ENCODE measurements around a stretch of chr16.

DNA sequence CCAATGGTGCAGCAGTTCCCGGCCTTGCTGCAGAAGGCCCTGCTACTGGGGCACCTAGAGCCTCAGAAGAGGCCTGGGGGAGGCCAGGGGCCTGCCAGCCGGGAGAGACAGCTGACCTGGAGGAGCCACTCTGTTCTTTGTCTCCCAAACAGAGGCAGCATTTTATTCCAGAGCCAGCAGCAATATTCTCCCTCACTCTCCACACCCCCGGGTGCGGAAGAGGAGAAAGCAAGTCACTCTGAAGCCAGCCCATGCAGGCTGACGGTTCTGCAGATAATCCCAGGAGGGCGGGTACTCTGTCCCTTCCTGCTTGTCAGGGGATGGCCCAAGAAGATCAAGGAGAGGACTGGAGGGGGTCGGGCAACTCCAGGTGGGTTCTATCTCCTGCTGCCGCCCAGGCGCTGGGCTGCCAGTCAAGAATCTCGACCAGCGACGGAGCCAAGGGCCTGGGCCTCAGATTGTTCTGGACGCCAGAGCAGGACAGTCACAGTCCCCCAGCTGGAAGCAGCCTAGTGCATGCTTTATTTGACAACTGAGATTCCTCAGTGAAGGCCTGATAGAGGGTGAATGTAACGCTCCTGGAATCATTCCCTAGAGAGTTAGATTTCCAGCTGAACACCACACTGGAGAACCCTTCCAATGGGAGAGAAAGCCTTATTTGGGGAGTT lies 1.0 kb upstream of the KIFC3 start:
- PRO-cap: no peak

DNA sequence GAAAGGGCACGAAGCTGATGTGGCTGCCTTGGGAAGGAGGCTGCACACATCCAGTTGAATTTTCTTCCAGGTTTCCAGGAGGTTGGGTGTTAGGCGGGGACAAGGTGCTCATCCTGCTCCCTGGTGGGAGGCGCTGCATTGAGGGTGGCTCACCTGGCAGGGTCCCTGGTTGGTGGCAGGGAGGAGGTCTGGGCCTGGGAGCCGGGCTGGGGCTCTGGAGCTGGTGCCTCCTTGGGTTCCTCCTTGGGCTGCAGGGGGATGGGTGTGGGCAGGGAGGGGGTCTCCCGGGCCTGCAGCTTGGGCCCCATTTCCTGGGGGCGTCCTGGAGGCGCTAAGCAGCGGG lies 11.2 kb downstream of the CNGB1 start:
- PRO-cap: no peak

GRCh38 chr16:58114627-58115375 lies 14.4 kb downstream of the CFAP20 start:
- PRO-cap: no peak

GRCh38 chr16:58197548-58197947 lies 358 bp downstream of the CSNK2A2 start:
- PRO-cap: no peak

DNA sequence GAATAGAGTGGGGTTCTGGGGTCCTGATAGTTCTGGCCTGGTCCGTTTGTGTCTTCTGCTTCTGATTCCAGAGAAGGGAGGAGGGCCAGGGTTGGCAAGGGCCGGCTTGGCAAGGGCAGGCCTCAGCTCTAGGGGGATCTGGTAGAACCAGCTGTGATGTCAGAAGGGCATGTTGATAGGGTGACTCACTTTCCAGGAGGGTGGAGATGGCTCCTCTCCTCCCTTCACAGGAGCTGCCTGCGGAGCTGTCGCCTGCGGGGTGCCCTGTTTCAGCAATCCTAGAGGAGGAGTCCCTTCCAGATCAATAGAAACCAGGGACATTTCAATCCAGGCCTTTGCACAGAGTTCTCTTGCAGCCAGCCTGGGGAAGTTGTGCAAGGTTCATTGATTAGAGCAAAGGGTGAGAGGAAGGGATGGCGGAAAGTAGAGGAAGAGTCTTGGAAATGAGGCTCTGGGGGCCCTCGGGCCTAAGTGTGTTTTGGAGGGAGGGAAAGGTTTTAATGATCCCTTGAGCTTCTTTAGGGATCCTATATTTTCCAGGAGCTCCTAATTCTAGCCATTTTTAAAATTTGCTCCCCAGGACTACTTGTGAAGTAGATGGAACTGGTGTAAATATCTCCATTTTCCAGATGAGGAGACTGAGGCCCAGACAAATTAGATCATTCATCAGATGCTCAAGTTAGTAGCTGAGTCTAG lies 24.7 kb upstream of the CSNK2A2 start:
- PRO-cap: bidirectional peak, plus-strand start at position 396 of the sequence, minus-strand start at position 140 of the sequence

- PRO-cap: no peak
Measured at GRCh38 chr16:58331477-58331883, 36.7 kb upstream of the PRSS54 start.

GRCh38 chr16:58471274-58471794 lies 28.6 kb upstream of the NDRG4 start:
- PRO-cap: no peak

- PRO-cap: no peak
Measured at GRCh38 chr16:58756308-58756802, 22.2 kb upstream of the GOT2 start.

GRCh38 chr16:58881686-58882104 lies 147.6 kb upstream of the GOT2 start:
- PRO-cap: no peak

- PRO-cap: bidirectional peak, plus-strand start at chr16:59211230, minus-strand start at chr16:59210972
Measured at GRCh38 chr16:59210776-59211439, 476.8 kb upstream of the GOT2 start.

DNA sequence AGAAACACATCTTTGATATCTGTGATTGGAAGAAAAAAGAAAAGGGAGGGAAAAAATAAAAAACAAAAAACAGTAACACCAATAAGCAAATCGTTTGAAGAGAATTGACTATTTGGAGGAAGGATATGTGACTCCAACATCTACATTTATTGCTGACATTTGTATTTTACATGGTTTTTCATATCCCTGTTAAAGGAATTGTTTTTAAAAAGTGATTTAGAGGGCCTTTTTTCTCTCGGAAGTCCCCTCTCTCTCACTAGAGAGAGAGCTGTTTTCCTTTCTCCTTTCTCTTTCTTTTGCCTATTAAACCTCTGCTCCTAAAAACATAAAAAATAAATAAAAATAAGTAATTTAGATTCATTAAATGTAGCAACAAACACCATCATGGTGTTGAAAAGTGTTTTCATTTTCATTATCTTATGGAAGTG lies 1469.7 kb upstream of the GOT2 start:
- PRO-cap: no peak

- PRO-cap: no peak
Measured at GRCh38 chr16:61801688-61802126, 234.5 kb downstream of the CDH8 start.

DNA sequence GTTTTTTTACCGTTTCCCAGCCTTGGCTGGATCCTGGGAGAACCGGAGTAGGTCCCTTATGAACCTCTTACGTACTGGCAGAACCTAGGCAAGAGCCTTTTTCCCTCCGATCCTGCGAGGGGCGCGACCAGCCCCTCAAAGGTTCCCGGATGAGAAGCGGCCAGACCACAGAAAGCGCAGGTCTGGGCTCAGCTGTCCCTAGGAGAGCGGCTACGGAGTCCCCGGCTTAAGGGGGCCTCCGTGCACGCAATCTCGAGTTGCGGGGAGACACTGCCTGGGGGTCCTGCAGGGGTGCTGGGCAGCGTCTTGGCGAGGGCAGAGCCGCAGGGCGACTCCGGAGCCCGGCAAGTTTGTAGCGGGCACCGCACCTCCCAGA lies 1.1 kb downstream of the CDH8 start:
- PRO-cap: no peak

DNA sequence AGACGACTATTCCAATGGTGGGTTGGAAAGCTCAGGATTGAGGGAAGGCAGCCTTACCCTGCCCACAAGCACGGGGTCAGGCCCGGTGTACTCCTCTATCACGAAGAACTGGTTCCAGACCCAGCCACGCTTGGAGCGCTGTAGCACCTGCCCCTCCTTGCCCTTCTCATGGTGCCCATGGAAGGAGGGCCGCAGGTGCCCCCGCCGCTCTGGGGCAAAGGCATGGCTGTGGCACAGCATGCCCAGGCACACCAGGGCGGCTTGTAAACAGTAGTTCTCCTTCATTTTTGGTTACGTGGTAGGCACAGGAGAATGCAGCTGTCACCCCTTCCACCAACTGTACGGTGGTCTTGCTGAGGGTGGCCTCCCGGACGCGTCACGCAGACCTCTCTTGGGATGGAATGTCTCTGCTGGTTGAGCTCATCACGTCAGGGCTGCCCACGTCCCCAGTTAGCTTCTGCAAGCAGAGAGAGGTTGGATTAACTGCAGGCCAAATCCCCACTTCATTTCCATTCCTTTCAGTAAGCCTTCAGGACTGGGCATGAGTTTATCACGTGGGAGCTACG lies 117.2 kb downstream of the CDH11 start:
- PRO-cap: no peak

GRCh38 chr16:65068906-65069349 lies 52.9 kb downstream of the CDH11 start:
- PRO-cap: no peak

- PRO-cap: no peak
Measured at GRCh38 chr16:65118252-65118470, 3.7 kb downstream of the CDH11 start.

- PRO-cap: no peak
Measured at GRCh38 chr16:65119797-65120473, 1.9 kb downstream of the CDH11 start.

DNA sequence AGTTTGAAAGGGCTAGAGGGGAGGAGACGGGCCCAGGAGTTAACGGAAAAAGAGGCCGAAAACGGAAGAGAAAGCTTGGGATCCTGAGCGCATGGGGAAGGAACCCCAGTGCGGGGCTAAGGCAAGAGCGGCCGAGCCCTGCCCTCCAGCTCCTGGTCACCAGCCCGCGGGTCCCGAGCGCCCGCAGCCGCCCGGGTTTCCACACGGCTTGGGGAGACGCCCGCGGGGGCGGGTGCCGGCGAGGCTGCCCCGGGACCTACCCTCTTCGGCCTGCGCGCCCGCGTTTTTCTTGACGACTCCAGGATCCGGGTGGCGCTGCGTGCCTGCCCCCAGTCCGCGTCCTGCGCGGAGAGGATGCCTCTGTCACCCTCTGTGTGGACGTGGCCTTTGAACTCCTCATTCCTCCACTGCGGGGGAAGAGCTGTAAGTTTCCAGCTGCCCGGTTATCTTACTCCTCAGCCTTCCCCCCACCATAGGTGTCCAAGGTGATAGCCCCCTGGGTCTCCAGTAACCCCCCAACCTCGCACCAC lies 1.6 kb upstream of the CDH11 start:
- PRO-cap: no peak

DNA sequence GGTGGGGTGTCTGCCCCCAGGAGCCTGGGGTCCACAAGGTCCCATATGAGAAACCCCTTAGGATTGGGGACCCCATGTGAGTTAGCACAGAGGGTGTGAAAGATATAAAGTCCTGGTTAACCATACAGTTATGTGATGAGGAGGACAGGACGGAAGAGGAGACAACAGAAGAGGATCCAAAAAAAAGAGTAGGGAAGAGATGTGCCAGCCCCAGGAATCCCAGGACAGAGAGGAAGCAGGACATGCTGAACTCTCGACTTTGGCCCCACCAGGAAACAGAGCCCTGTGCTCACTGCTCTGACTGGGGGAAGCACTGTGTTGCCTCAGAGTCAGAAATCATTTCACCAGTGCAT lies 421.1 kb upstream of the CDH5 start:
- PRO-cap: bidirectional peak, plus-strand start outside the sequence, minus-strand start at position 261 of the sequence

DNA sequence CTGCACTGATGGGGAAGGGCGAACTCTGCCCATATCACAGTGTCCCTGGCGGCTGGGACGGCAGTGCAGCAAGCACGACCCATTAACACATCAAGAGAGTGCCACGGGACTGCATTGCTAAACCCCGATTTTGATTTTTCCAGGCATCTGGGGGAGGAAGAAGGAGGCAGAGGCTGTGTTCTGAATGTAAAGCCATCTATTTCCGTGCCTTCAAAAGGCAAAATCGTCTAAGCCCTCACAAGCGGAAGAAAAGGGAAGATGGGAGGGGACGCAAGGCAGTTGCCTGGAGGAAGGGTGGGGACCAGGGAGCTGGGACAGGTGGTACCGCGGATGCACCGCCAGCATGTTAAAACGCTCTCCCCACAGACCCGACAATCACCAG lies 238.9 kb upstream of the CDH5 start:
- PRO-cap: no peak